Fibroblast of villous mesenchyme (primary cell): ENCODE measurements around a stretch of chr12.

DNA sequence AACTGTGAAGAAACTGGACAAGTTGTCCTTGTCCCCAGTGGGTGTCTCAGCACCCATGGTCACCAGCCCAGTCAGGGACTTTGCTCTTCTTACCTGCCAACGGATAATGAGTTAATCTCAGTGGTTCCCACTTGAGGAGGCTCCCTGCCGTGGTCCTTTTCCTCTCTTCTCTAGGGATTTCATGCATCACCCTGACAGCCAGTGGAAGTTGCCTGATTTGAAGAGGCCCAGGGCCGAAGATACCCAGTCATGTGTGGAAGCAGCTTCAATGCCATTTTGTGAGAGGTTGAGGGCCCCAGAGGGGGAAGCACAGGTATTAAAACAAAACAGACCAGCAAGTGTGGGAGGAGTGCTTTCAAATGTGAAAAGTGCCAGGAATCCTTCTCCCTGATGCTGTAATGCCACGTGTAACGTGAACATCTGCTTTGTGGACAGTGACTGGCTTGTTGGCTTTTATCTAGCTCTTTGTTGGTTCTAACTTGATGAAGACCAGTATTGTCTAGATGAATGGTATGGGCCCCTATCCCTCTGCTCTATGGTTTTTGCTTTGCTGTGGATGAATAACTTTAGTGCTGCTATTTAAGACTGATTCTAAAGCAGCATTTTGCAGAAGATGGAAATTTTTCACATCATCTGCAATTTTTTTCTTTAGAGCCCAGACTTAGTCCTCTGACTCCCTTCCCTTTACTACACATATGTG, 1.5 kb downstream of the TCP11L2 start:
- CAGE, long polyA plus RNA: no peak

- CAGE, long polyA plus RNA: no peak
Measured at GRCh38 chr12:106773841-106774196, 663 bp upstream of the RIC8B start.

GRCh38 chr12:106962549-106963773, 7.3 kb downstream of the TMEM263 start:
- CAGE, long polyA plus RNA: no peak

DNA sequence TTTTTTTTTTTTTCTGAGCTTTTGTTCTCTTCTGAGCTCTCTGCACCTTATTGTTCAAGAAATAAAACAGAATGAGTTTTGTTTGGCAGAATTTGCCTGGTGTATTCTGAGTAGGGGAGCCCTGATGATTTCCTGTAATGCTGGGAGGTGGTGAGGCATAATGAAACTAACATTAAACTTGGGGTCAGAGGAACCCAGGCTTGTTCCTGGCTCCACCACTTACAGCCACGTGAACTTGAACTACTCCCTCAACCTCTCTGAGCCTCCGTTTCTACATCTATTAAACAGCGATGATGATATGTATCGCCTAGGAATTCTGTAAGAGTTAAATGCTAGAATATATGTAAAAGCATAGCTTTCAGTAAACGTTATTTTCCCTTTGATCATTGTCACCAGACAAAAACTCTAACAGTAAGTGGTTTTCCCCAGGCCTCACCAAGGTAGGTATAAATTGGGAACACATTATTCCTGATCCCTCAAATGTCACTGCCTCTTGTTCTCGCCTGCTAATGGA, 51.5 kb downstream of the ABTB3 start:
- CAGE, long polyA plus RNA: no peak

DNA sequence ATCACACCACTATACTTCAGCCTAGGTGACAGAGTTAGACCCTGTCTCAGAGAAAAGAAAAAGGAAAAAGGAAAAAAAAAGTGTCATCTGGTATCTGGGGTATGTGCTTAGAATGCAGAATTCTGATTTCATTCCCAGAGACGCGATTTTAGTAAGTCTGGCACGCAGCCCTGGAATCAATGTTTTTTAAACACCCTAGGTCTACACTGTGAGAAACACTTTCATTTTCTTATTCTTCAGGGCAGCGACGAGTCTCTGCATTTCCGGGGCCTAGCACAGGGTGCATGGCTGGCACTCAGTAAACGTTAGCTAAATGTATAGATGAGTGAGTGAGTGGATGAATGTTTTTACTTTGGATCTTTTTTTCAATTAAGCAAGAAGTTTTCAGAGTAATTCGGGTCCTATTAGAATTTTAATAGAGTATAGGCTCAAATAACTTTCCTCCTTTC, 123.7 kb downstream of the ABTB3 start:
- CAGE, long polyA plus RNA: no peak

DNA sequence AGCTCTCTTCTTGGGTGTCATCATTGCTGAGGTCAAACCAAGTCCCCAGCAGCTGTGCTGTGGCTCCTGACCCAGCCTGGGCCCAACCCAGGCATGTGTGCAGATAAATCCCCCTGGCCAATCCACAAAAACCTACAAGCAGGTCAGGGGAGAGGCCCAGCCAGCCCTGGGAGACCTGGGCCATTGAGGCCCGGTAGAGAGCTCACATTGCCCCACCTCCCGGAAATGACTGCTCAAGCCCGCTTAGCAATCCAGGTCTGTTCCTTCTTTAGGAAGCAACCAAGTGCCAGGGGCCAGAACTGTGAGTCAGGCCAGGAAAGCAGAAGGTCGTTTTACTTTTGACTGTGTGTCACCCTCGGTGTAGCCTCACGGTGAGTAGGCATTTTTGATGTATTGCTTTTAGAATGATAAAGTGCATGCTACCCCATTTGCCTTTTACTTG, 25.5 kb upstream of the PWP1 start:
- CAGE, long polyA plus RNA: no peak

DNA sequence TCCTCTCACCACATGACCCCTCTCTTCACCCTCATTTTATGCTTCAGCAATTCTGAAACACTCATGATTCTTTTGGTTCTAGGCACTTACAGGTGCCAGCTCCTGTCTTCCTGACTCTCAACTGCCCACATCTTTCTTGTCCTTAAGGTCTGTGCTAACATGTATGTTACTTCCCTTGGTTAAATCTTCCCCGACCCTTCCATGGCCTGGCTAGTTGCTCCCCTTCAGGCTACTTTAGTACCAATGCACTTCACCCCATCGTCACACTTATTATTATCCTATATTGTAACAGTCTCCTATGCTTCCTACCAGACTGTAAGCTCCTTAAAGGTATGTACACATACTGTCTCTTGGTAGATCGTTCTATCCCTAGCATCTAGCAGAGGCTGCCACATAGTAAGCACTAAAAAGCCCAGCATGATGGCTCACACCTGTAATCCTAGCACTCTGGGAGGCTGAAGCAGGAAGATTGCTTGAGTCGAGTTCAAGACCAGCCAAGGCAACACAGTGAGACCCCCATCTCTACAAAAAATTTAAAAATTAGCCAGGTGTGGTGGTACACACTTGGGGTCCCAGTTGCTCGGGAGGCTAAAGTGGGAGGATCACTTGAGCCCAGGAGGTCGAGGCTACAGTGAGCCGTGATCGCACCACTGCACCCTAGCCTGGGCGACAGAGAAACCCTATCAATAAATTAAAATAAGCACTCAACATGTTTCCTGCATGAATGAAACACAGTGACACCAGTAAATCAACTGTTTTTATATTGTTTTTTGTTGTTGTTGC, 10.9 kb downstream of the PRDM4 start:
- CAGE, long polyA plus RNA: no peak

DNA sequence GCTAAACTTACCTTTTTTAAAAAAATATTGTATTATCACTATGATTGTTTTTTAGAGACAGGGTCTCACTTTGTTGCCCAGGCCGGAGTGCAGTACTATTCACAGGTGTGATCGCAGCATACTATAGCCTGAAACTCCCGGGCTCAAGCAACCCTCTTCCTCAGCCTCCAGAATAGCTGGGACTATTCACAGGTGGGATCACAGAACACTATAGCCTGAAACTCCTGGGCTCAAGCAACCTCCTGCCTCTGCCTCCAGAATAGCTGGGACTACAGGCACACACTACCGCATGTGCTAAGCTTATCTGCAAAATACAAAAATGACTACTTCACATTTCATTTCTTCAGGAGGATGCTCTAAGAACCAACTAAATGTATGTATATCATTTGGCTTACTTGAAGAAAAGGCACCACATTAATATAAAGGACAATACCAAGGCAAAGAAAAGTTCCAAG, 10.1 kb downstream of the PRDM4 start:
- CAGE, long polyA plus RNA: no peak

- CAGE, long polyA plus RNA: no peak
Measured at GRCh38 chr12:107843257-107843654, 68.8 kb downstream of the ASCL4 start.

GRCh38 chr12:108131402-108132060, 2.4 kb downstream of the WSCD2 start:
- CAGE, long polyA plus RNA: no peak

DNA sequence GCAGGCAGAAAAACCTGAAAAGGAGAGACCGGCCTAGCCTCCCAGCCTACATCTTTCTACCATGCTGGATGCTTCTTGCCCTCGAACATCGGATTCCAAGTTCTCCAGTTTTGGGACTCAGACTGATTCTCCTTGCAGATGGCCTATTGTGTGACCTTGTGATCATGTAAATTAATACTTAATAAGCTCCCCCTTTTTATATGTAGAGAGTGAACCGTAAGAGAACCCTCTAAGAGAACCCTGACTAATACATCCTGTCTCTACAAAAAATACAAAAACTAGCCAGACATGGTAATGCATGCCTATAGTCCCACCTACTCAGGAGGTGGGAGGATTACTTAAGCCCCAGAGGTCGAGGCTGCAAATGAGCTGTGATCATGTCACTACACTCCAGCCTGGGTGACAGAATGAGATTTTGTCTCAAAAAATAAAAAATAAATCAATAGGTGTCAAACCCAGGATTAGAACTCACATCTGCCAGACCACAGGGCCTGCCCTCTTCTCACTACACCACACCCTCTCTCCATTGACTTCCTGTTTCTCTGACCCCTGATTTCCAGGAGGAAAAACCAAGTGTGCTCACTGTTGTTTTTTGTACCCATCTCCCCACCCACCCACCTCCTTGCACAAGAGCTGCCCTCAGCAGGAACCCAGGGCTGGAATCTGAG, 6.4 kb downstream of the CMKLR1 start:
- CAGE, long polyA plus RNA: no peak

- CAGE, long polyA plus RNA: no peak
Measured at GRCh38 chr12:108333260-108333494, 5.9 kb downstream of the CMKLR1 start.

DNA sequence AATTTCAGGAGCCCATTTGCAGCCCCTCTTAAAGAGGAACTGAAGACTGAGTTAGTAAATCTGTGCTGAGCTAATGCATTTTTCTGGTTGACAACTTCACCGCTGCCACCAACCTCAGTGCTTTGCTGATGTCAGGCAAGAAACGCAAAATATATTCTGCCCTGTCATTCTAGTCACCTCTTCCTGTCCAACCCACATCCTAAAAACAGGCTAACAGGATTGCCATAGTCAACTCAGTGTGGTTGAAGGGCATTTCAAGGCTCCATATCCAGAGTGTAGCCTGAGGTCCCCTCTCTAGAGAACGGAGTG, 59.3 kb upstream of the FICD start:
- CAGE, long polyA plus RNA: no peak

DNA sequence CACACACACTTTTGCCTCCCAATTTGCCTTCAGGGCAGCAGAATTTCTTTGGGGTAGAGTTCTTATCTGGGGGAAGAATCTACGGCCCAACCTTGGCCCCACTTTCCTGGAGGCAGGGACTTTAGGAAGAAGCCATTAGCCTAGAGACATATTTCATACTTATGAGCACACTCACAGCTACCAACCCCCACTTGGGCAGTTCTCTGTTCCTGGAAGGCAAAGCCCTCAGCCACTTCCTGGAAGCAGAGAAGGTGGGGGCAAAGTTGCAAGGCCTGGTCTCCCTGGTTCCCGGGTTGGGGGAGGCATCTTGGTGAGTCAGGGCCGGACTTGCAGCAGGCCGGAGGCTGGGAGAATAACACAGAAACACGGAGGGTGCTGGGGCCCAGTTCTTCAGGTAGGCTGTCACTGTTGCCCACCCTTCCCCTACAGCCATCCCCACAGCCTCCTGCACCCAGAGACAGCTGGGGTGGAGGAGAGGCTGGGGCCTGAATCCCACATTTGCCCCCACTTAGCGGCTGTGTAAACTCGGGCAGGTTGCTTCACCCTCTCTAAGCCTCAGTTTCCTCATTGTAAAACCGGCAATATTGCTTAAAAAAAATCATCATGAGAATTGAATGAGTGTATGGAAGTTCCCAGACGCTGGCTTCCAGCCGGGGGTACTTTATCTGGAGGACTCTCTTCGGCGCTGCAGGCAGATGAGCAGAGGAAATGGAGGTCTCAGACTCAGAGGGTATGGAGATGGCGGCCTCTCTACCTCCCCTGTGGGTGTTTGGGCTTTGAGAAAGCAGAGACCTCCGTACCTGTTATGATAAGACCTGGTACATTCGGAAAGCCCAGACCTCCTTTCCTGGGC, 5.1 kb downstream of the SELPLG start:
- CAGE, long polyA plus RNA: no peak

GRCh38 chr12:108631660-108632396, 1.9 kb downstream of the SELPLG start:
- CAGE, long polyA plus RNA: no peak

- CAGE, long polyA plus RNA: no peak
Measured at GRCh38 chr12:108645039-108645833, 11.5 kb upstream of the SELPLG start.

- CAGE, long polyA plus RNA: no peak
Measured at GRCh38 chr12:108646277-108646788, 12.6 kb upstream of the SELPLG start.

DNA sequence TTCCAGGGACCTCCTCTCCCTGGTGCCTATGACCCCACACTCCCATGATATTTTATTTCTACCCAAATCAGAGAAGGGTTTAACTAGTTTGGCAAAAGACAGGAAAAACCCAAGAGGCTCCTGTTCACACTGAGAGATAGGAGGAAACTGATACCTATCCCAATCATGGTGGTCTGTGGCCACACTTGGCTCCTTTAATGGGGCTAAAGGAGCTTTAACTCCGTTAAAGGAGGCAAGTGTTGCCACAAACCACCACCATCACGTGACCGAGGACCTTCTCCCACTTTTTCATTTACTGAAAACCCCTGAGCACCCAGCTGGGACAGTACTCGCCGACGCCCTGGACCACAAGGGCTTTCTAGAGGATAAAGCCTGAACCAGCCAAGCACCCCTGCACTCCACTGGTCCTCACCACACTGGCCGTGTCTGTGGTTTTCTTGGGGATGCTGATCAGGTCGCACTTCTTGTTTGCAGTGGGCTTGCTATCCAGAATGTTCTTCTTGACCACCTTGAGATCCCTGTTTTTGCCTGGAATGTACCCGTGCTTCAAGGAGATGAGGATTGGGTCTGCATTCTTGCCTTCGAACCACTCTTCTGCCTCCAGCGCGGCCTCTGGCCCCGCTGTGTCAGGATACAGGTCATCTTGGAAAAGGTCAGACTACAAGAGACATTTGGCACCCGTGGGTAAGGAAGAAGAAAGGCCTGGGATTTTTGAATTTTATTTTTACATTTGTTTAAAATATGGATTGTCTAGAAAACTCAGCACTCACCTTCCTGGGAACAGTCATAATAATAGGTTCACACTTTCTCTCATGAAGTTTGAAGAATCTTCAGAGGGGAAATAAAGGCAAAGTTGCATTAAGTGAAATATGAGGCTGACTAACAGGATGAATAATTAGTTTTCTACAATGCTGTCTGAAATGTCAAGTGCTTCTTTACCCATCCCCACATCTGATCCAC, 14.8 kb upstream of the SELPLG start:
- CAGE, long polyA plus RNA: no peak

DNA sequence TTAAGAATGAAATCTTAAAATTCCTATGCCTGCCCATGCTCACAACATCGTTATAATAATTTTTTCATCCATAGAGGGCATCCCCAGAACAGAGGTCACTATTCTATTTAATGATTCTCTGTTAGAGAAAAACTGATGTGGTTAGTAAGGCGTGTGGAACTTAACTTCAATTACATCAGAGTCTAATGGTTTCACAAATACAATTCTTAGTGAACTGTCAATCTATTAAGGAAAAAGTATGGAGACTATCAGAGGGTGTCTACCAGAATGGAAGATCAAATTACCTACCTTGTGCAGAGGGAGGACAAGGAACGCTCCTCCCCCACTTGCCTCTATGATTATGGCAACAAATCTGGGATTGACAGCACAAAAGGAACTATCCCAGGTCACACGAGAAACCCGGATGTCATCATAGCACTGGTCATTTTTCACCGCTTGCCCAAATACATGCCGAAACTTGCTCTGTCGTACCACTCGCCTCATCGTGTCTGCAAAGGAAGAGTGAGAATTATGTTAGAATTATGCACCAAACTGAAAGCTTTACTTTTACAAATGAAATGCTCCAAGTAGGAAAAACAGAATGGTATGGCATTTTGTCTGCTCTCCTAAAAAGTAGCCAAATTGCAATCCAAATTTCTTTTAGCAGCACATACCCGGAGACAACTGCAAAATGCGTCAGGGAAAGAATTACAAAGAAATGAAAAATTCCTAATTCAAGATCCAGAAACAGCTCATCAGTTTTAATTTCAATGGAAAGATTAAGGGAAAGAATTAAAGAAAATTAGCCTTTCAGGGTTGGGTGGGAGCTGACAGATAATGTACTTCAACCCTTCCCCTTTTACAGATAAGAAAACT, 30.3 kb downstream of the CORO1C start:
- CAGE, long polyA plus RNA: no peak

- CAGE, long polyA plus RNA: no peak
Measured at GRCh38 chr12:108701691-108702805, 29.3 kb downstream of the CORO1C start.